Hepatocyte (in vitro differentiated cells and primary cell): ENCODE data around the genes BFSP1, RRBP1 and SCP2D1.

DNA sequence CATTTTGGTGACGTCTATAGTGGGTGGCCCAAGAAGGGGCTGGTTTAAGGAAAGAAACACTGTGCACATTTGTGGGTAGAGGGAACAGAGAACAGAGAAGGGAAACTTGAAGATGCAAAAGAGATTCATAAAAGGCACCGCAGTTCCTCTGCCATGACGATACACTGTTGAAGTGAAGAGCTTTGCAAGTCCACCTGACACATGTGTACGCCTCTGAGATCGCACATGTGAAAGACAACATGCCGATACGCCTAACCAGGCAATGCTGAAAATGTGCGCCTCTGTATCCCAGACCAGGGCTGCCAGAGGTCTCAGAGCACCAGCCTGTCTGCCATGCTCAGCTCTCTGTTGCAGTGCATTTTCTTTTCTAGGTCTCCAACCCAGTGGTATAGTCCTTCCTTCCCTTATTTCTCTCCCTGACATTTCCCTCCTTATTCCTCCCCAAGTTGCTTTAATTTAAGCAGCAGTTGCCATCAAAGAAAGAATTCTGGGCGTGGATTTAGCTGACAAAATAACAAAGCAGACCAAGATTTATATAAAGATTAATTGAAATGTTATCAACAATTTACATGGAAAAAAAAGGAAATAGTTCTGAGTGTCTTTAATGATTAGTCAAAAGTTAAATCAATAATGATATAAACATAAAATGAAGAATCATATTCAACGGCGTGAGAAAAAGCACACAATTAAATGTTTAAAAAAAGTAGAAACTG is 180.7 kb downstream of the KIF16B start:
- RAMPAGE, long total RNA = no peak
- RRBS = no CpG with 5 or more reads among the region's 11 CpGs

DNA sequence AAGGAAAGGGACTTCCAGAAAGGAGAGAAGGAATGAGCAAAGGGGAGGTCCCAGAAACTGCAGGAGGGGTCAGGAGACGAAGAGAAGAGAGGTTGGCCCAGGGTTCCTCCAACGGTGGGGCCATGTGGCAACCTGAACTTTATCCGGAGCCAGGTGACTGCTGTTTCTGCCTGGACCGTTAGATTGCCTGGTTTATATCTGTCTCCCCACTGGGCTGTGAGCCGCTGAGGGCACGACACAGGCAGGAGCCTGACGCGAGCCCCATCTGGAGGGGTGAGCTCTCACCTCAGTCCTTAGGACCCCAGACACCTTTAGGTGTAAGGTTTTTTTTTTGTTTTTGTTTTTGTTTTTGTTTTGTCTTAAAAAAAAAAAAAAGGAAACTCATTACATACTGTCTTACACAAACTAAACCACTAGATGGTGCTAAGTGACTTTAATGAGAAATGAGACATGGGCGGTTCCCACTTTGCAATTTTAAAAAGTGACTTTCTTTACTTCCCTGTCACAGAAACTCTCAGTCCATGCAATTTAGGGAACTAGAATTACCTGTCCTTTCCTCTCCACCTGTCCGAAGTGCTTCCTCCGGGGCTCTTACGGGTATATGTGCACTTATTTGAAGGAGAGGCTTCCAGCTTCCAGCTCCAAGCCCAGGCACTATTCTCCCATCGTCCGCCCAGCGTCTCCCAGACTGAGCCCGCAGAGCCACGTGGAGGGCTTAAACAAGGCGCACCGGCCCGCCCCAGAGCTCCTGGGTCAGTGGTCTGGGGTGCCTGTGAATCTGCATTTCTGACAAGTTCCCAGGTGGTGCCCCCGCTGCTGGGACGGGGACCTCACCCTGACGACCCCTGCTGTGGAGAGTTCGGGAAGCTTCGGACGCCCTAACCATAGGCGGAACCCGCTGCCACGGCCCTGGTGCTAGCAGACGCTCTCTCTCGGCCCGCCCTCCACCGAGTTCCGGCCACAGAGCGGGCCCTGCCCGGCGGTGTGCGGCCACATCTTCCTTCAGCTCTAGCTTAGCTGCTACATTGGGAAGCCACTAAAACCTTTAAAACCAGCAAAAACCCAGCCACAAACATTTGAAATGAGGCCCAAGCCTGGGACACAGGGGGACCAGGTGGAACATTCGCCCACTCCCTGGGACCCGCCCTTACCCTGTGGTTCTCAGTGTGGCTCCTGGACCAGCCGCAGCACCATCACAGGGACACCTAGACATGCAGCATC is 26.2 kb downstream of the BFSP1 start:
- RAMPAGE, long total RNA = no peak
- RRBS = no CpG with 5 or more reads among the region's 41 CpGs

DNA sequence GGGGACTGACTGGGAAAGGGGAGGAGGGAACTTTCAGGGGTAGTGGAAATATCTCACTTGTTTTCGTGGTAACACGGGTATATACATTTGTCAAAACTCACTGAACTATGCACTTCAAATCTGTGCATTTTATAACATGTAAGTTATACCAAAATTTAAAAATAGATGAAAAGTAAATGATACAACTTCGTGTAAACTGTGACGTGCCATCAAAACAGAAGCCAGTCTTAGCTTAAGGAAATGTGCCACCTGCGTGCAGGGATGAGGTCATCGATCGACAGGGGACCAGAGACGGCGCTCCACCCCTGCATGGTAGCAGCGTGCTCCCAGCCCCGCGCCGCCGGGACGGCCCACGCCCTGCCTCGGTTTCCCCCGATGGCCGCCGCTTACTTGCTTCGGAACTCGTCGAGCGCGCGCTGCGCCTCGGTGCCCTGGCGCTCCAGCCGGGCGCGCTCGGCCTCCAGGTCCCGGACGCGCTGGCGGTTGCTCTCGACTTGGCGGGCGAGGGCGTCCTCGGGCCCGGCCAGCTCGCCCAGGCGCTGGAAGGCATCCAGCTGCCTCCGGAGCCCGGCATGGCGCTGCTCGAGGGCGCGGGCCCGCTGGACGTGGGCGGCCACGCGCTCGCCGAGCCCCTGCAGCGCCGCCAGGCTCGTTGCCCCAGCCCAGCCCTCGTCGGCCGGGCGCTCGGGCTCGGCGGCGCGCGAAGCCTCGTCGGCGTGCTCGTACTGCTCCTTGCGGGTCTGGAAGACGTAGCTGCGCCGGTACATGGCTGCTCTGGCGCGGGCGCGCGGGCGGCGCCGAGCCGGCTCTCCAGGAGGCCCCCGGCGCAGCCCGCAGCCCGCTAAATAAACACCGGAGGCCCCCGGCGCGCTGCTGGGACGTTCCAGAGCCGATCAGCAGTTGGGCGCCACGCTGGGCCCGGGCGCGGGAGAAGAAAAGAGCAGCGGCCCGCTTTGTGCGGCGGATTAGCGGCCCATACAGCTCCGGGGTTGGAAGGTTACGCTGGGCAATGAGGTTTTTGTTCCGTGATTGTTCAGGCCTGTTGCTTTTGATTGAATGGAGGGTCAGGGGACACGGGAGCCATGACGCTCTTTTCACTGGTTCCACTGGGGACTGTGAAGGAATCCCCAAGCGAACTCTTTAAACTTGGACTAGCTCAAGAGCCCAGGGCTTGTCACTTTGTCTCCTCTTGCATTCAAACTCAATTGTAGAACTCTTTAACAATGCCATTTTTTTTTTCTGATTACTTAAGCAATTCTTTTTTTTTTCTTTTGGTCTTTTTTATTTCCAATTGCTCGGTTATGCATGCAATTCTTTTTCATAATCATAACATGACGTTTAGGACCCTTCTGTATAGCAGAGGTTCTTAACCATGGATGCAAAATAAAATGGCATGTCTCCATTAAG is at the start of gene BFSP1:
TSS of gene BFSP1 (minus strand) at position 817 of the 1,407 bp plus-strand sequence.
- RAMPAGE, long total RNA = no peak
- RRBS = 2% methylated on average over 72 of the region's 116 CpGs

- RAMPAGE, long total RNA = no peak
- RRBS = no CpG with 5 or more reads among the region's 3 CpGs
Measured at GRCh38 chr20:17533393-17533963, 2.3 kb upstream of the BFSP1 start.

- RAMPAGE, long total RNA = no peak
- RRBS = no CpG with 5 or more reads among the region's 5 CpGs
Measured at GRCh38 chr20:17556823-17557256, 13.0 kb upstream of the DSTN start.

GRCh38 chr20:17565136-17565563 is 4.7 kb upstream of the DSTN start:
- RAMPAGE, long total RNA = no peak
- RRBS = no CpG with 5 or more reads among the region's 1 CpG

GRCh38 chr20:17590070-17590753 is 20.3 kb downstream of the DSTN start:
- RAMPAGE, long total RNA = no peak
- RRBS = no CpG with 5 or more reads among the region's 2 CpGs

DNA sequence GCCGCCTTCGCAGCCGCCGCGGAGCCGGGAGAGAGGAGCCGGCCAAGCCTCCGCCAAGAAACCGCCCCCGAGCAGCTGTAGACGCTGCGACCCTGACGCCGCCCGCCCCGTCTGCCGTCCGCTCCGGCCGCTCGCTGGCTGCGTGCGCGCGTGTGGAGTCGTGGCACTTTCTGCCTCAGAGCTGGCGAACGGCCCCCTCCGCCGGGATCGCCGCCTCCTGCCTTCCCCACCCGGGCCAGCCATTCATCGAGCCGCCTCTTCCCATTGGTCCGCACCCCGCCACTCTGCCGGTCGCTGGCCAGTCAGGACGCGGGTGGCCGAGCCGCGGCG is at the start of gene RRBP1:
TSS of gene RRBP1 (minus strand) at position 172 of the 330 bp plus-strand sequence.
- RAMPAGE, long total RNA = start-site peak on the minus strand centred at position 160 of the sequence, 88 bp wide, 948 and 569 reads in 2 replicates
- RRBS = under 1% methylated on average over 33 of the region's 45 CpGs

- RAMPAGE, long total RNA = no peak
- RRBS = 2% methylated on average over 9 of the region's 50 CpGs
Measured at GRCh38 chr20:17682401-17683170, 544 bp upstream of the RRBP1 start.

GRCh38 chr20:17710556-17710956 is 10.8 kb downstream of the BANF2 start:
- RAMPAGE, long total RNA = no peak
- RRBS = no CpG with 5 or more reads among the region's 12 CpGs

DNA sequence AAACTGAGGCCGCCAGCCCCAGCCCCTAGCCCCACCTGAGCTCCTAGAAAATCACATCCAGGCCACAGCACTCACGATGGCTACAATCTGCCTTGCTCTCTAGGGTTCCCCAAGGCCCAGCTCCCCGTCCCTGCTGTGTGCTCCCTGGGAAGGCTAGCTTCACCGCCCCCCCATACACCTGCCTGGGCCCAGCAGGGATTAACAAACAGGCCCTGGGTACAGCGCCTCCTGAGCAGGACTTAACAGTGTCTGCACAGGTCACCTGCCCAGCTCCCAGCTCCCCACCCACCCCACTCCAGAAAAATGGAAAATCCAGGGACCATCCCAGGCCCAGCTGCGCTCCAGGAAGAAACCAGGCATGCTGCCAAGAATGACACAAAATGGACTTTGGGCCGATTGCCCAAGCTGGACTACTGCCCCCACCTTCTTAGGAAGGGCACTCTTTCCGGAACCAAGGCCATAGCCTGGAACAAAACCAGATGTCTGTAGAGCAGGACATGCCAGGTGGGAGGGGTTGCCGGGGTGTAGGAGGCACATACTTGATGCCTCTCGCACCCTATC is 105.0 kb downstream of the SNX5 start:
- RAMPAGE, long total RNA = no peak
- RRBS = 21% methylated on average over 2 of the region's 10 CpGs

DNA sequence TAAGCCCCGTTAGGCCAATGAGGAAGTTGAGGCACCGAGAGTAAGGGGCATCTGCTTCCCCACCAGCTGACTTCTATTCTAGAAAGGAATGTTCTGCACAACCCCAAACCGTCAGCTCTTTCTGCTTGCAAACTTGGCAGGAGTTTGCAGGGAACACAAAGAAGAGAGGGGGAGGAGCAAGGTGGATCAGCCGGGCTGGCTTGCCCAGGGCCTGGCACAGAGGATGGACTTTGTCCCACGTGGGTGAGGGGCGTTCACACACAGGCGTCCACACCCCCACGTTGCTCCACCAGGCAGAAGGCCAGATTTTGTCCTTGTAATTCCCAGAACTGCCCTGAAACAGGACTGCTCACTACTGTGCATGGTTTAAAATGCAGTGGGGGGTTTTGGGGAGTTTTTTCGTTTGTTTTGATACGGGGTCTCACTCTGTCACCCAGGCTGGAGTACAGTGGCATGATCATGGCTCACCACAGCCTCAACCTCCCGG is 93.3 kb downstream of the SNX5 start:
- RAMPAGE, long total RNA = no peak
- RRBS = no CpG with 5 or more reads among the region's 11 CpGs

GRCh38 chr20:17895992-17896814 is 72.4 kb downstream of the SNX5 start:
- RAMPAGE, long total RNA = no peak
- RRBS = no CpG with 5 or more reads among the region's 14 CpGs

- RAMPAGE, long total RNA = no peak
- RRBS = no CpG with 5 or more reads among the region's 6 CpGs
Measured at GRCh38 chr20:17940217-17940848, 28.3 kb downstream of the SNX5 start.

- RAMPAGE, long total RNA = no peak
- RRBS = no CpG with 5 or more reads among the region's 7 CpGs
Measured at GRCh38 chr20:17941304-17941896, 27.2 kb downstream of the SNX5 start.

DNA sequence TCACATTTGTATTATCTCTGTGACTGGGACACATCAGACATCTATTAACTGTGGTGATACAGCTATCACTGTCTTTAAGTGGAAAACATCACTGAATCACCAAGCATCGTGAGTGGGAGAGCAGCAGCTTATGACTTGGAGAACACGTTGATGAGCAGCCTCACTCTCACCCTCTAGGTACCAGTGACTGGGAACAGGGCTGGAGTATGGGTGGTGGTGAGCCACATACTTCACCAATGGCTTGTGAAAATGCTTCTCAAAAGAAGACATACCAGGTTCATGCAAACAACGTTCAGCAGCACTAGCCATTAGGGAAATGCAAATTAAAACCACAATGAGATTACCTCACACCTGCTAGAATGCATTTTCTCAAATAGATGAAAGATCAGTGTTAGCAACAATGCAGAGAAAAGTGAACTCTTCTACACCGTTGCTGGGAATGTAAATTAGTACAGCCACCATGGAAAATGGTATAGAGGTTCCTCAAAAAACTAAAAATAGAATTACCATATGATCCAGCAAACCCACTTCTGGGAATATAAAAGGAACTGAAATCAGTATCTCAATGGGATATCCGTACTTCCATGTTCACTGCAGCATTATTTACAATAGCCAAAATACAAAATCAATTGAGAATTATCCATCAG is 25.2 kb downstream of the SNX5 start:
- RAMPAGE, long total RNA = no peak
- RRBS = no CpG with 5 or more reads among the region's 5 CpGs

GRCh38 chr20:18033128-18033550 is 24.6 kb downstream of the OVOL2 start:
- RAMPAGE, long total RNA = no peak
- RRBS = no CpG with 5 or more reads among the region's 8 CpGs

- RAMPAGE, long total RNA = no peak
- RRBS = no CpG with 5 or more reads among the region's 3 CpGs
Measured at GRCh38 chr20:18813486-18813914, at the start of gene SCP2D1. Gene SCP2D1 (plus strand): TSS chr20:18813783.

GRCh38 chr20:18986656-18987206 is 173.1 kb downstream of the SCP2D1 start:
- RAMPAGE, long total RNA = no peak
- RRBS = no CpG with 5 or more reads among the region's 6 CpGs

DNA sequence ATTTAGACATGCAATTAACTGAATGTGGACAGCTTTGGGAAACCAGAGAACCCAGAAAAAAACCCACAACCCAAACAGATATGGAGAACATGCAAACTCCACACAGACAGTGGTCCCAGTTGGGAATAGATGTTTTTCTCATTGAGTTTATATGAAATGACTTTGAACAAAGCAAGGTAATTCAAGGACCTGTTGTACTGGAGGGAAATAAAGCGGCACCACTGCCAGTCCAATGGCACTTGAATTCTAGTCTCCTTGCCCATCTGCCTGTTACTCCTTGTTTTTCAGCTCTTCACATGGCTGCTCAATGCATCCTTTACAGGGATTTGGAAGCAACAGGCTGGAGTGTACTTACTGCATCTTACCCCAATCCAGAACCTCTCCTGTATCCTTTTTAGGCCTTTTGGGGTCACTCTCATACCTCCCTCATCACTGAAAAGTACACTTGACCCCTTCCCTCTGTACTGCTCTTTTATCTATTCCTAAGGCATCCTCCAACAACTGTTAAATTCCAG is 179.7 kb upstream of the SLC24A3 start:
- RAMPAGE, long total RNA = no peak
- RRBS = no CpG with 5 or more reads among the region's 1 CpG